Jejunum (tissue), 1 donor: ENCODE measurements around the genes ECT2L and REPS1.

GRCh38 chr6:137940086-137940586, 73.1 kb downstream of the TNFAIP3 start:
- PRO-cap = no peak

DNA sequence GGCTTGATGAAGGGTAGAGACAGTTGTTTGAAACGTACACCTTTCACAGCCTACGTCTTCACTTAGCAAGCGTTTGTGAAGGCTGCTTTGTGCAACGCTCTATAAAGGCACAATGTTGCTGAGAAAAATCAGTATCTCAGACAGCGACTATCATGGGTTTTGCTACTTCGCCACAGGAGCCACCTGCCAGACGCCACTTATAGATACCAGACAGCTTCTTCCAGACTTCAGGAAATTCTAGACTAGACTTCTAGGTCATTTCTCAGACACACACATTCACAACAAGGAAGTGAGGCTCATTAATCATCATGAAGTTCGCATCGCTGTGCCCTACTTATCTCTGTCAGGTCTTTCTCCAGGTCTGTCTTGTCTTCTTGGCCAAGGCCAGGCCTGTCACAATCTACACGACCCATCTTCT, 115.3 kb downstream of the TNFAIP3 start:
- PRO-cap = no peak

GRCh38 chr6:138104566-138105350, 2.5 kb downstream of the PERP start:
- PRO-cap = no peak

- PRO-cap = no peak
Measured at GRCh38 chr6:138378531-138378953, 837 bp downstream of the SMIM28 start.

GRCh38 chr6:138439361-138440069, 35.5 kb downstream of the HEBP2 start:
- PRO-cap = no peak

DNA sequence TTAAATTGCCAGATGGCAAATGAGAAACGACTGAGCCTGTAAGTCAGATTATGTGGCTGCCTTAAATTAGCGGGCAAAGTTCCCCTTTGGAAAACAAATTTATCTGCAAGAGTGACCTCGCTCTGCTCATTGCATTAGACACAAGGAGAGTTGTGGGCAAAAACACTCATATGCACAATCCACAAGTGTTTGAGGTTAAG, 1.5 kb upstream of the NHSL1 start:
- PRO-cap = no peak

DNA sequence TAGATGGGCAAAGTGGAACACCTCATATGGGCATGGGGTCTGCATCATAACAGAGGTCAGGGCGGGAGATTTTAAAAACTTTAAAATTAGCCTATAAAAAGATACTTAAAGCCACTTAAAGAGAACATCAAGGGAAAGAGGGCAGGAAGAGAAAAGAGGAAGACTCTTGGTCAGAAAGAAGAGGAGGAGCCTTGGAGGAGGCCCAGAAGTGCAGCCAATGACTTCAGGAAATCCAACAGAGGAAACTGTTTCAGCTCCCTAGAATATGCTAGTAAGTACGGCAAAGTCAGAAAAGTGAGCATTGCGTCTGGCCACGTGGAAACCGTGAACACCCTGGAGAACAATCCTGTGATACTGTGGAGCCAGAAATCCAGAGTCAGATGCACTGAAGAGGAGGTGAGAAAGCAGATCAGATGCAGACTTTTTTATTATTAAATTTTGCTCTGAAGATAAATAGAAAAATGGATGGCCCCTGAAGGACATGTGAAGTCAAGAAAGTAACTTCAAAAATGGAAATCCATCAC, 22.5 kb upstream of the NHSL1 start:
- PRO-cap = no peak

- PRO-cap = no peak
Measured at GRCh38 chr6:138560075-138560930, 61.0 kb upstream of the NHSL1 start.

GRCh38 chr6:138592802-138593760, 93.8 kb upstream of the NHSL1 start:
- PRO-cap = unidirectional peak, minus-strand start at chr6:138593313

DNA sequence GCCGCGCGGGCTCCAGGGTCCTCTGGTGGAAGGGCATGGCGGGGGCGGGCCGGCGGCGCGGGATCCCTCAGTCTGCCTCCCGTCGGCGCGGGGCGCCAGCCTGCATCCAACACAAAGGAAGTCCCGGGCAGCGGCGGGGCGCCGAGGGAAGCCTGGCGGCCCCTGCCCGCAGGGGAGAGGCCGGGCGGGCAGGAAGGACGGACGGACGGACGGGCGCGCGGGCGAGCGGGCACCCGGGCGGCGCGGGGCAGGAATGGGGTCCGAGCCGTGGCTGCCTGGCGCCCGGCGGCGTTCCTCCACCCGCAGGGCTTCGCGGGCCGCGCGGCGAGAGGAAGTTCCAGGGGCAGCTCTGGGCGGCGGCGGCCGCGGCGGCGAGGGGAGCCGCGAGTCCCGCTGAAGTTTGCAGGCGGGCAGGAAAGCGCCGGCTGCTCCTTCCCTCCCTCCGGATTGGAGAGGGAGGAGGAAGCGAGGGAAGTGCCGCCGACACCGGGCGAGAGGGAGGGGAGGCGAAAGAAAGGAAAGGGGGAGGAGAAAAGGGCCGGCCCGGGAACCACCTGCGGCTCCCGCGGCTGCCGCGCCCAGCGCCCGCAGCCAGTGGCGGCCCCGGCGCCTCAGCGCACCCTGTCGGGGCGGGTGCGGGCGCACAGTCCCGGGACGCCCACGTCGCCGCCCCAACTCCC, 80.7 kb upstream of the CCDC28A start:
- PRO-cap = bidirectional peak, plus-strand start at position 624 of the sequence, minus-strand start at position 449 of the sequence

DNA sequence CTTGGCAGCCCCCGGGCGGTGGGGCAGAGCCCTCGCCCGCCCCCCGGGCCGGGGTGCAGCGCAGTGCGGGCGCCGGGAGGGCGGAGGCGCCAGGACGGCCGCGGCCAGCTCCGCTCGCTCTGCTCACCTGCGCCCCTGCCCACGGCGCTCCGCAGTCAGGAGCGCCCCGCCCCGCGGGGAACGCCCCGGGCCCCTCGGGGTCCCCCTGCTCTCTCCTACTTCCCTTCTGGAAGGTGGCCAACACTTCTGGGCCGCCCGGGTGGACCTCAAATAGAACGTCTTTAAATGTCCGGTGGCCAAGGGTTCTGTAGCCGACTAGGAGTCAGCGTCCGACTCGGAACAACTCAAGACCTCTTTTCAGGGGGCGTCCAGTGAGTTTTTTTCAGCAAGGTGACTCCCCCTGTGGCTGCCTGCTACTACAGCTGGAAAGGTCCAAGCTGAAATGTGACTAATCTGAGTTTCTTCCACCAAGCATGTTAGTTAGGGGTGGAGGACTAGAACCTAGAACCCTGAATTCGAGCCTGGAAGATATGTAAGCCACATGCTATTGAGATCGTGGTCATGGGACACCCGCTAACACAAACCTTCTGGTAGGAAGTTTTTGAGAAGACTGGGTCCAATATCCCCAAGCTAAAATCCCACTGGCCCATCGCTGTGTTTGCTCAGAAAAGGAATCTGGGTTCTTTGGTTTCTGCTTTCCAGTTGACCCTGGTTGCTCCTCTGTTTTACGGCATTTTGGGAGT, 80.0 kb upstream of the CCDC28A start:
- PRO-cap = unidirectional peak, minus-strand start at position 129 of the sequence

DNA sequence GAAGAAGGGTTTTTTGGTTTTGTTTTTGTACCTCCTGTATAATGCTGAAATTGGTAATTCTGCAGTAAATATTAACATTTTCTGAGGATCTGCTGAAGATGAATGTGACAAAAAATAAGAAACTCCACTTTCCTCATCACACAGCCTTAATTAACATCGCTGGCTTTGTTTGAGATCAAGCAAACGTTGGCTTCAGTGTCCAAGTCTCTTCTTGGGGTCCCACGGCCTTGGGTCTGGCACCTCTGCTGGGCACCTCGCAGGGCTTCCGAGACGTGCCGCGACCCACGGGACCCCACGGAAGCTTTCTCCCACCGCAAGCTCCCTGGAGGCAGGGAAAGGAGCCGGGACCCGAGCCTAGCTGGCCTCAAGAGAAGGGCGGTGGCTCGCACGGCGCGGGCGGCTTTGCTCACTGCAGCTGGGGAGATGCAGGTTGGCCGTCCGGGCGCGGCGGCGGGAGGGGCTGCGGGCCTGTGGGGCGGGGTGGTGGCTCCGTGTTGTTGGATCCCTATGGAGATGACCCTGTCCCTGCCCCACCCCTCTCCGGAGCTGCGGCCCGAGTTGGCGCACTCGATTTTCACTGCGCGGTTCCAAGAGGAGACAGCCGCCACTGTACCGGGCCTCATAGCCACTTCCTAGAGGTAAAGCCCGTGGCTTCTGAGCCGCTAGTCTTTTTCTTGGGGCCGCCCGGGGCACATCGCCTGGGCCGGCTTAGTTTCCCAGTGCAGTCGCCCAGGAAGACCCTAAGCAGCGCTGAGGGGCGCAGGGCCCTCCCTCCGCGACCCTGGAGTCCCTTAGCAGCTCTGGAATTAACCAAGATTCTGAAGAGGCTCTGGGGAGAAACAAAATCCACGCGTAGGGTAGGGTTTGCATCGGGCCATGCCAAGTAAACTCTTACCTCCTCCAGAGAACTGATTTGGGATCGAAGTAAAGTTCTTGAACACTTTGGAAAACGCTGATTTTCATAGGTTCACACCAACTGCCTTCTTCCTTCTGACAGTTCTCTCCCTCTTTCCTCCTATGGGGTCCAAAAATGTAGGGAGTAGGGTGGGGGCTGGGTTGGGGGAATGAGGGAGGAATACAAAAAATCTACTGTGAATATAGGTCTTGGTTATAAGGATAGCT, at the start of gene ECT2L:
Gene ECT2L (plus strand): TSS at position 533 of the 1,122 bp plus-strand sequence.
- PRO-cap = bidirectional peak, plus-strand start at position 577 of the sequence, minus-strand start at position 404 of the sequence

- PRO-cap = no peak
Measured at GRCh38 chr6:138914894-138915386, 73.1 kb downstream of the REPS1 start.

GRCh38 chr6:138979458-138980669, 8.2 kb downstream of the REPS1 start:
- PRO-cap = no peak

DNA sequence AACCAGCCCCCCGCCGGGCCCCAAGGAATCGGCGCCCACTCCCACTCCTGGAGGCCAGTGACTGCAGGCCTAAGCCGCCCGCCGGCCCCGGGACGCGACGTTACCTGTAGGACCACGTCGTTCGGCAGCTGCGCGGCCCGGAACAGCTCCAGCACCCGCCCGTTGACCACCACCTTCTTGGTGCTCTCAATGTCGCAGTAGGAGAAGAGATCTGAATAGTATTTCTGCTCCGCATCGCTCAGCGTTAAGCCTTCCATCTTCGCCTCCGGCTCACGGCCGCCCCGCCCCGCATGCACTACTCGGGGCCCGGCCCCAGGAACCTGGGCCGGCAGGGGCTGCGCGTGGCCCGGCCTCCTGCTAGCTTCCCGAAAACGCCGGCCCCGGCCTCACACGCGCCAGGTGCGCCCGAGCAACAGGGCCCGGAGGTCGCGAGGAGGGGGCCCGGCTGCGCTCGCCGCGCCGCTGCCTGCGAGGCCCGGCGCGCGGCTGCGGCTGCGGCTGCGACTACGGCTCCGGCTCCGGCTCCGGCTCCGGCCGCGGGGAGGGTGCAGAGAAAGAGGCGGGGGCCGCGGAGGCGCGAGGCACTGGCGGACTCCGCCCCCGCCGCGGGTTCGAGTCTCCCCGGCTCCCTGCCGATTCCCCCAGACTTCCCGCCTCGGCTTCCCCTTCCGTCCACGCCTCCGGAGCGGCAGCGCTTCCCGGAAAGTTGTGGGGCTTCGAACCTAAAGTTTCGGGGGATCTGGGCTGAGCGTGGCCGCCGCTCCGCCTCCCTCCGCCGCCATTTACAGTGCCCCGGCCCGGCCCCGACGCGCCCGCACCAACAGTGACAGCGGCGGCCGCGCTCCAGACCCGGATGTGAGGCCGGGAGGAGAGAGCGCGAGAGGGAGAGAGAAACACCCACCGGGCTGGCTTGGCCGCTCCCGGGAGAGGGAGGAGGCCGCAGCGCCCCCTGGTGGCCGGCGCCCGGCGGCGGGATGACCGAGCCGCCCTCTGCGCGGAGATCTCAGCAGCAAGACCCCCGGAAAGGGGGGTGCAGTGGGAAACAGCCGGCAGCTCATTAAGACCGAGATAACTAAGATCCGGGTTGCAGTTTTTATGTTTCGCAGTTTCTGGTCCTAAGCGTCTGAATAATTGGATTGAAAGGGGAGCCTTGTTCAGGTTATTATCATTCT, at the start of gene REPS1:
Gene REPS1 (minus strand): TSS at position 828 of the 1,172 bp plus-strand sequence.
- PRO-cap = bidirectional peak, plus-strand start at position 644 of the sequence, minus-strand start at position 514 of the sequence; bidirectional peak, plus-strand start at position 962 of the sequence, minus-strand start at position 857 of the sequence

DNA sequence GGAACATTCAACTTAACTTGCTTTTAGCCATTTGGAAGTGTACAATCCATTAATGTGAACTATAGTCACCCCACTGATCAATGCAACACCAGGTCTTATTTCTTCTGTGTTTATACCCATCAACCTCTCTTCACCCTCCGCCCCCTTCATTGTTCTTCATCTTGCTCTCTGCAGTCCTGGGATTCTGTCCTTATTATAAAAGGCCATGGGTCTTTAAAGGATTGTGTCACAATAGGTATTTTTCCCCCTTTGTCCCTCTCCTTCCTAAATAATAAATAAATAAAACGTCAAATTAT, 1.7 kb downstream of the ABRACL start:
- PRO-cap = no peak

DNA sequence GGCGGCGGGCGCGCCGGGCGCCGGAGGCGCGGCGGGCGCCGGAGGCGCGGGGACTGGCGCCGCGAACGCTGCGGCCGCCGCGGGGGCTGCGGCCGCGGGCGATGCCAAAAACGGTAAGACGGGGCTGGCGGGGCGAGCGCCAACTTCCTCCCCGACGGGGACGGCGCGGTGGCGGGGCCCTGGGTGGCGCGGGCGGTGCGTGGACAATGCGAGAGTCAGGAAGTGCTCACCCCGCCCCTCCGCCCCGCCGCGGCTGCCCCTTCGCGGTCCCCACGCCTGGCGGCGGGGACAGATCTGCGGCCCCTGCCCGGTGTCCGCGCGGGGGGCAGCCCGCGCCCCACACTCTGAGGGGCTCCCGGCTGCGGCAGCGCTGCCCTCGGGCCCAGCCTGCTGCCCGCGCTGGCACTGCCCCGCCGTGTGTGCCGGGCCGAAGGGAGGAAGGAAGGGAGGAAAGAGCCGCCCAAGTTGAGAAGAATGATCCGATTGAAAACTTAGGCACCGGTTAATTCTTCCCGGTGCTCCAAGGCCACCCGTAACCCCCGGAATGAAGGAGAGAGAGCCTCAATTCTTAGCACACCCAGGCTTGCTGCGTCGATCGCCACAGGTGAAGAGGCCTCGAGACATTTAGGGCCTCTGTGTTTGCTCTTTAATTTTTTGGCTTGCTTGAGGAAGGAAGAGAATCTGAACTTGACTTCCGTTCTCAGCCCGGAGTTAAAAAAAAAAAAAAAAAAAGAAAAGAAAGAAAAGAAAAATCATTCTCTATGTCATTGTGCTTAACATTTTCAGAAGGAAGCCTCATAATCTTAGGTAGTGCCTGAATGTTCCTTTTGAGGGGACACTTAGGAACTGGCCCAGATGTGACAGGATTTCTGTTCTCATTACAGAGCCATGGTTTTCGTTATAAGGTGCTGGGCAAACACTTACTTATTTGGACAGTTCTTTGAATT, 948 bp downstream of the HECA start:
- PRO-cap = bidirectional peak, plus-strand start at position 264 of the sequence, minus-strand start at position 208 of the sequence; unidirectional peak, minus-strand start at position 609 of the sequence

DNA sequence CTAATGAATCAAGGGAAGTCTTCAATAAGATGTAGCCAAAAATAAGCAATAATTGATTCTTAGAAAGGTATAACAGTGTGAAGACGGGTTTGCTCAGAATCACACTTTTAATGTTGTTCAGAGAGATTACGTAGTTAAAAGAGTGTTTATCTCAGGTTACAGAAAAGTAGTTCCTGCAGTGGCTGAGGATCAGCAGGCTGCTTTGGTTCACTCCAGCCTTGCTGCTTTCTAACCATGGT, 41.0 kb downstream of the HECA start:
- PRO-cap = no peak

- PRO-cap = no peak
Measured at GRCh38 chr6:139270965-139271689, 20.7 kb downstream of the TXLNB start.

- PRO-cap = no peak
Measured at GRCh38 chr6:140011570-140011953, 637.1 kb upstream of the CITED2 start.